Left cardiac atrium (tissue), 1 donor: ENCODE measurements around a stretch of chr17.

- PRO-cap = no peak
Observed at GRCh38 chr17:65370446-65371096, 190.9 kb downstream of the AXIN2 start.

DNA sequence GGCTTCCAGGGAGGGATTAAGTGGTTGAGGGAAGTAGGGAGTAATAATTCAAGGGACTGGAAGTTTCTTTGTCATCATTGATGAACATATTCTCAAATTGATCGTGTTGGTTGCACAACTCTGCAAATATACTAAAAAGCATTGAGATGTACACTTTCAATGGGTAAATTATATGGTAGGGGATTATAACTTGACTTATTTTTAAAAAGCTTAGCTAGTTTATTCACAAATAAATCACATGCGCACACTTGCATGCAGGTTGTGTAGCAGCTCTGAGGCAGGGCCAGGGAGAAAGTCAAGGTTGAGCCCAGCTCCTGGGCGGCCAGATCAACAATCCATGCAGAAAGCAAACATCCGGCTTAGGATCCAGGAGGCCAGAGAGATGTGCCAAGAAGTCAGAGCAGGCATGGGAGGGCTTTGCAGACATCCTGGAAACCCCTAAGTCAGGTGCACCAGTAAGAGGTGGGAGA lies 186.6 kb downstream of the AXIN2 start:
- PRO-cap = no peak

- PRO-cap = no peak
Observed at GRCh38 chr17:65529615-65530885, 31.4 kb downstream of the AXIN2 start.

- PRO-cap = no peak
Observed at GRCh38 chr17:65696681-65697168, 135.3 kb upstream of the AXIN2 start.

DNA sequence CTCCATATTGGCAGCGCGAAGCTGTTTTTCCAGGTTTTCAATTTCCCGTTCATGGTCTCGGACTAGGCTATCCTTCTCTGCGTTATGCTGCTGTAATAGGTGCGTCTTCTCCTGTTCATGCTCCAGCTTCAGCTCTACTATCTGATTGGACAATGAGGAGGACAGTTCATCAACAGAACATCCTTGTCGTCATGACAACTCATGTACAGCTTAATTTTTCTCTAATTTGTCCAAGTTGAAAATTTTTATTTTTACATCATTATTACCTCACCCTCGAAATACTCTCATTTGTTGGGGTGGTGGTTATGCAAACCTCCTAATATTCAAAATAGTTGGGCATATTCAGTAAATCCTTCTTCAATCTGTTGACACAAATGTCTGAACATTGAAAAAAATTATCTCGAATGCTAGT lies 289.7 kb downstream of the CEP112 start:
- PRO-cap = no peak

DNA sequence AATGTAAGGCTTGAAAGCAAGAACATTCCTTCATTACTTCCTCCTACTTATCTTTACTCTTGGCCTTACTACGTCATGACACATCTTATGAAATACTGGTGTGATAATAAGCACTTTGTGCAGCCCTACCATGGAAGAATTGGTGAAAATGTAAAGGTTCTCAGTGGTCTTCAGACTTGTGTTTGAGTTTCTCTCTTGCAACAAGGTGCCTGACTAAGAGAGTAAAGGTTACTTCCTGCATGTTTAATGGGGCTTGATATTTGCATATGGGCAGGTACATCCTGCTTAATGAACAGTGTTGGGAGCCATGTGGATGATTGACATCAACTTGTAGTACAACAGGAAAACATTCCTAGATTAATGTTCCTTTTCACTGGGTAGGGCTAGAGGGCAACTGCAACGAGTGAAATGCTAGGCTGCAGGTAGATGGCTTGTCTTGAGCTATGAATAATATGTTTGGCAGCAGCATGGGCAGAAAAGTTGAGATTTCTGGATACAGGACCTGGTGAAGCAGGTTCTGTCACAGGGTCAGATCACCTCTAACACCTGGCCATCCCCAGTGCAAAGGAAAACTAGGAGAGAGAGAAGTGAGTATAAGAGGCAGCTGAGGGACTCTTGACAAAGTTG lies 84.5 kb downstream of the PRKCA start:
- PRO-cap = no peak

DNA sequence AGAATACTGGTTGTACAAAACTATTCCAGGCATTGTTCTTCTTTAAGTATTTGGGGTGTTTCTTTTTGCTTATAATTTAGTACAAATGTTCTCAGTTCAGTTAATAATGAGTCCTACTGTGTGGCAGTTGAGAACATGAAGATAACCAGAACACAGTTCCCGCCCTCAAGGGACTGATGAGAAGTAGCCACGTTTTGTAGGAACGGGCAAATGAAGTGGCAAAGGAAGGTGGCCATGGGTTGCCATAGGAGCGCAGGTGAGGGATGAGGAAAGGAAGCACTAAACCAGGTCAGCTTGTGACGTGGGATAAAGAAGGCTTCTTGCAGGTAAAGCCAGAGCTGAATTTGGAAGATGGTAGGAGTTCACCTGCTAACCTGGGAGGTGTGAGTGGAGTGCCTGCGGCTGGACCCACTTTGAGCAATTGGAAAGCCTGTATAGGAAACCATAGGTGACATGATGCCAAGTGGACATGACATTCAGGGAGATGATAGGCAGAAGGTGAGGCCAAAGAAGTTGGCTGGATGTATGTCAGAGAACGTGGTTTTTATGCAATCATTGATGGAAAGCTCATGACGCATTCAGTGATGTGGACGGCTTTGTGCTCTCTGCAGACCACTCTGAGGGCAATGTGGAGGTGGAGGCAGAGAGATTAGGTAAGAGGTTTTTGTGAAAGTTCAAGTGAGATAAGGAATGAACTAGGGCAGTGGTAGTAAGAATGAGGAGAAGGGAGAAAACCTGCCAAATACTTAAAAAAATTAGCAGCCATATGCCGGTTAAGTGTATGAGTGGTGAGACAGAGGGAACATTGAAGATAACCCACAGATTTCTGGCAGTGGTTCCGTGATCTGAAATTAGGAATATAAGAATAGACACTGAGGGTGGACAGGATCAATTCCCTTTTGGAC lies 98.8 kb downstream of the PRKCA start:
- PRO-cap = no peak

- PRO-cap = no peak
Observed at GRCh38 chr17:66578806-66579326, 256.1 kb upstream of the CACNG5 start.

DNA sequence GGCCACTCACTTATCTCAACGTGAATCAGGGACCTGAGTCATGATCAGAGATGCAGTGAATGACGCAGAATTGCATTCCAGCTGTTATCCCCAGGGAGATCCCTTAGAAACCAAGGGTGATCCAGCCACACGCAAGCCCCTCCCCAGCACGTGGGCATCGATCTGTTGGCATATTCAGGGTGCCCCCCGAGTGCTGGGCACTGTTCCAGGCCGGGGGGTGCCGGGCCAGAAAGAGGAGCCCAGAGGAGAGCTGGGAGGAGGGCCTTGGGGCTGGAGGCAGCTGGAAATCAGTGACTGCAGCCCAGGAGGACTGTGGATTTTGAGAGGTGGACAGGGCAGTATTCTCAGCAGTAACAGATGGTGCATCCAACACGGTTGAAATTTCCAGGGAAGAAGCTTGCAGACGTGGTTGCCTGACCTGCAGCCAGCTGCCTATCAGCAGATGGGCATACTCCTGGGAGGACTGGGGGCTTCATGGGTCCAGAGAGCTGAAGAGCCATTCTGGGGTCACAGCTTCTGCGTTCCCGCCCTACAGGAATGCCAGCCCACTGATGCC lies 87.1 kb upstream of the CACNG5 start:
- PRO-cap = no peak

- PRO-cap = no peak
Observed at GRCh38 chr17:67246188-67246504, 1.1 kb upstream of the HELZ start.

- PRO-cap = no peak
Observed at GRCh38 chr17:67401637-67402207, 24.6 kb downstream of the PITPNC1 start.

DNA sequence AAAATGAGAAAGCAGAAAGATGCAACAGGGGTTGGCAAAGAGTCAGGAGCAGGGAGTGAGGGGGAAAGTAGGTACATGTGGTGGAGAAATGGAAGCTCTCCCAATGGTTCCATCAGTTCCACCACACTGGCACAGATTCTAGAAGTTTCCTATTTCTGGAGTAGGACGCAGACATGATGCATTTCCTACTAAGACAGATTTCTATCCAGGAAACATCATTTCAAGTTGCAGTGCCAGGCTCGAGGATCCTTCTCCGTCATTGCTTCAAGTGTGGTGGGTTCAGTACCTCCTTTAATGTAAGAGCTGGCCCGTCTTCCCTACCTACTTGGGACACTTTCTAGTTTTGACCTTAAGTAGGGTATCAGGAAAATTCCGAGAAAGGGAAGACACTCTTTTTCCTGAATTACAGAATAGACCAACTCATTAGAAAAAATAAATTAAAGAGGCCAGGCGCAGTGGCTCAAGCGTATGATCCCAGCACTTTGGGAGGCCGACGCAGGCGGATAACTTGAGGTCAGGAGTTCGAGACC lies 42.2 kb downstream of the PITPNC1 start:
- PRO-cap = no peak

DNA sequence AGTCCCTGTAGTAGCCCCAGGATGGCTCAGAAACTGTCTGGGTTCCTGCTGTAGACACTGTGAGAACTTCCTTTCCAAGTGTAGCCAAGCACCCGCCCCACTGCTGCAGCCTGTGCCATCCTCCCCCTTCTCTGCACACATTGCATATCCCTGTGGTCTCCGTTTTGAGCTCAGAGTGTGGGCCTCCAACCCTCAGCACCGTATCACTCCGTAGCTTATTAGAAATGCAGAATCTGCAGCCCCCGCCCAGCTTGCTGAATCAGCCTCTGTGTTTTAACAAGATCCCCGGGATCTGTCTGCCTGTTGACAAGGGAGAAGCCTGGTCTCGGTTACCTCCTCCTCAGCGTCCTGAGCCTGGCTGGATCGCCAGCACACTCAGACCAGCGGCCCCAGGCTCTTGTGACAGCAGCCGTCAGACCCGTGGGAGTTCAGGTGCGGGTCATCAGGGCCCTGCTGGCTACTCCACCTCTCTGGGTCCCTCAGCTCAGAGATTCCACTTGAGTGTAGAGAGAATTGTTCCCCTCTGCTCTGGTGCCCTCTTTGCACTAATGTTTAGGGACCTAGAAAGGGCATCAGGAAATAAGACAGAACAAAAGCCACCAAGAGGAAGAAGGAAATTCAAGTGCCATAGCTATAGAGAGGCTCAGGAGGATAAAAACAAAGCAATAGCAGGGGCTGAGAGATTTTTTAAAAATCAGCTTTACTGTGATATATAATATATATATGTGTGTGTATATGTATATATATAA lies 92.3 kb downstream of the PITPNC1 start:
- PRO-cap = no peak

GRCh38 chr17:67488247-67488558 lies 111.1 kb downstream of the PITPNC1 start:
- PRO-cap = no peak

GRCh38 chr17:67492797-67493427 lies 115.8 kb downstream of the PITPNC1 start:
- PRO-cap = no peak

- PRO-cap = no peak
Observed at GRCh38 chr17:67577965-67578888, 139.5 kb upstream of the NOL11 start.

DNA sequence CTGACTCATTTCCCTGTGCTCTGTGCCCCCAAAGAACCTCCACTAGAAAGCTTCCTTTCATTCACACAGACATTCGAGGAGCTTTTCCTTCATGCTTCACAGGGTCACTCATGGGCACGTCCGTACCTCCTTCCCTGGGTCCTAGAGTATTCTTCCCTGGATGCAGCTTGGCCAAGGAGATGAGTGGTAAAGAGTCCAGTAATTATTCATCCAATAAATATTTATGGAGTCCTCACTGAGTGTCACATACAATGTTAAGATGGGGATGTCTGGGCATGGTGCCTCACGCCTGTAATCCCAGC lies 83.8 kb upstream of the NOL11 start:
- PRO-cap = no peak

DNA sequence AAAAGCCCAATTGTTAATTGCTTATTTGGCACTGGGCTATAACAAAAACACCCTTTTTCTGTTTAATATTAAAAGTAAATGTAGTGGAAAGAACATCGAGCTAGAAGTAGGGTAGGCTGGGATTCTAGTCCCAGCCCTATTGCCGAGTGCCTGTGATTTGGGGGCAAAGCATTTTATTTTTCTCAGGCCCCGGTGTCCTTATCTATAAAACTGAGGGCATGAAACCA lies 60.4 kb upstream of the NOL11 start:
- PRO-cap = no peak

GRCh38 chr17:67825638-67826689 lies 661 bp downstream of the BPTF start:
- PRO-cap = bidirectional peak, plus-strand start at chr17:67826251, minus-strand start at chr17:67825985

DNA sequence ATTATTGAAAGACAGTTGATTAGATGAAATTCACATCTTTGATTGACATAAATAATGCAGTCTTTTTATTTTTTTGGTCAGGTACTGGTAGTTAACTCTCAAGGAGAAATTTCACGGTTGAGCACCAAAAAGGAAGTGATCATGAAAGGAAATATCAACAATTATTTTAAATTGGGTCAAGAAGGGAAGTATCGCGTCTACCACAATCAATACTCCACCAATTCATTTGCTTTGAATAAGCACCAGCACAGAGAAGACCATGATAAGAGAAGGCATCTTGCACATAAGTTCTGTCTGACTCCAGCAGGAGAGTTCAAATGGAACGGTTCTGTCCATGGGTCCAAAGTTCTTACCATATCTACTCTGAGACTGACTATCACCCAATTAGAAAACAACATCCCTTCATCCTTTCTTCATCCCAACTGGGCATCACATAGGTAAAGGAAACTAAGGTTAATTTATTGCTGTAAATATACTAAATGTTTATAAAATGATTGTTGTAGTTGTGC lies 68.0 kb downstream of the BPTF start:
- PRO-cap = no peak